Right lobe of liver (tissue), 4 donors: ENCODE measurements around a stretch of chr20.

- PRO-cap, 4 experiments = no peak in any of the 4 experiments
- RAMPAGE, long total RNA, 2 experiments = no peak in any of the 2 experiments
Measured at GRCh38 chr20:38931361-38931777, 5.2 kb downstream of the FAM83D start.

DNA sequence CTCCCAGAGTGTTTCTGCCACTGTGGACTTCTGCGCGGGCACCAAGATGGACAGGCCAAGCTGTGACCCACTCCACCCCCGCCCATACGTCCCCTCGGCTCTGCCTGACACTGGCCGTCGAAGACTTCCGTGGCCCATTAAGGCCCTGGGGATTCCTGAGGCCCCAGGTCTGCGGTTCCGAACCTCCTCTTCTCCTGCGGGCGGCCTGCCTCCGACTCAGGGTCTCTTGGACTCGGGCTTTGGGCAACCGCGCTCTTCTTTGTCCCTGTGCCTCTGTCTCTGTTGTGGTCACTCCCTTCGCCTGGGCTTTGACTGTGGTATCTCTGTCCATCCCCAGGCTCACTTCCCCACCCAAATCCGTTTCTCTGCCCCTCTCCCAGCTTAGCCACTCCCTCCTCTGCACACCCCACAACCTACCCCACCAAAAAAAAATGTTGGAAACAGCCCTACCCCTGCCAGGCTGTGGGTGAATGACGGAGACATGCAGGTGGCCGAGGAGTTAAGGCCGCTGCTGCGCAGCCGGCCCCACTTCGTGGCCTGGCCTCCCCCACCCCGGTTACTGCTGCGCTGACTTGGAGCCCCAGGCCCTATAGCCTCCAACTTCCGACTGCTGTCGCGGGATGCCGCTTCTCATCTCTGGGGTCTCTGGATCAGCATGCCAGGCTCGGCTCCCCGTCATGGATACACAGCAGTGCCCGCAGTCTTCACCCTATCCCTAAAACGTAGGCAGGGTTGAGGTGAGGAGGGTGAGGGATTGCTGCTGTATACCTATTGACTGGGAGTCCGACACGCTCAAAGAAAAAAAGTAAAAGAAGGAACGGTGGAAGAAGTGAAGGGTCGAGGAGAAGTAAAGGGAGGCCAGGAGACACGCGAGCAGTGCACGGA is 2.6 kb upstream of the MAFB start:
- PRO-cap, 4 experiments = peak in 1 of 4 experiments; most common minus-strand start position 275 of the sequence (in 1)
- RAMPAGE, long total RNA, 2 experiments = no peak in any of the 2 experiments

DNA sequence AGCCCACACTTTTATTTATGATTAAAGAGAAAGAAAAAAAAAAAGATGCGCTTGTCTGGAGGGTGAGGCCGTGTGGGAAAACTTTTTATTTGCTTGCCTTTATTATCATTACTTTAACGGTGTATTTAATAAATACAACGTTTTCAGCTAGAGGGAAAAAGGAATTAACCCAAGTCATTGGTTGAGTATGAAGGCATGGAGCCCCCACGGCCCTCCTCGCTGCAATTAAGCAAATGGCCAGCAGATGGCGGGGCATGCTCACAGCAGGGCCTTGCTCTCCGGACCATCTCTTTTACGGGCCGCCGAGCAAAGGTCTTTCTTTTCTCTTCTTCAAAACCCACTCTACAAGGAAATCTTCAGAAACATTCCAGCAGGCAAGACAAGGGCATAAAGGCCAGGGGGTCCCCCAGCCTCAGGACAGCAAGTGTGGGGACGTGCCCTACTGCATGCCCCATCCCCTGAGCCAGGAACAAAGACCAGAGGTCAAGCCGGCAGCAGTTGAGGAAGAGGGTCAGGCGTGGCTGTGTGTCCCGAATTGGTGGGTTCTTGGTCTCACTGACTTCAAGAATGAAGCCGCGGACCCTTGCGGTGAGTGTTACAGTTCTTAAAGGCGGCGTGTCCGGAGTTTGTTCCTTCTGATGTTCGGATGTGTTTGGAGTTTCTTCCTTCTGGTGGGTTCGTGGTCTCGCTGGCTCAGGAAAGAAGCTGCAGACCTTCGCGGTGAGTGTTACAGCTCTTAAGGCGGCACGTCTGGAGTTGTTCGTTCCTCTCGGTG is 59.8 kb upstream of the TOP1 start:
- PRO-cap, 4 experiments = peak in 1 of 4 experiments; most common plus-strand start position 497 of the sequence (in 1)
- RAMPAGE, long total RNA, 2 experiments = no peak in any of the 2 experiments

DNA sequence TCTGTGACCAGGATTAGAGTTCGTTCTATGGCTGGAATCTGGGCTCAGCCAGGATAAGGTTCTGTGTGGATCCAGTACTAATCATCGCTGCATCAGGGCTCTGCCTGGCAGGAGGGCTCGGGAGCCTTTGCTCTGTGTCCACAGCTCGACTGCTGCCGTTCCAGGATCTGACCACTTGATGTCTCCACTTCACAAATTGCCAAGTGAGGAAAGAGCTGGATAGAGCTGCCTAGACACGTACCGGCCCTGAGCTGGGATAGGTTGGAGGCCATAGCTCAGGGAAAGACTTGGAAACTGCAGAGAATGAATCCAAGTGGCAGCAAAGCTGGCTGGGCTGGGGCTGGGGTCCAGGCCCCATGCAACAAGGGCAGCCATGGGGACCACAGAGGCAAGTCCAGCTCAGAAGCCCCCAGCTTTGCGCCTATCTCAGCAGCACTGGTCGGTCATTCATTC is 38.1 kb upstream of the TOP1 start:
- PRO-cap, 4 experiments = no peak in any of the 4 experiments
- RAMPAGE, long total RNA, 2 experiments = no peak in any of the 2 experiments

- PRO-cap, 4 experiments = peak in 4 of 4 experiments; most common plus-strand start chr20:41005707 (in 2); most common minus-strand start chr20:41005474 (in 4)
- RAMPAGE, long total RNA, 2 experiments = no peak in any of the 2 experiments
Measured at GRCh38 chr20:41005128-41005859, 23.3 kb upstream of the TOP1 start.

GRCh38 chr20:41006720-41007166 is 21.9 kb upstream of the TOP1 start:
- PRO-cap, 4 experiments = no peak in any of the 4 experiments
- RAMPAGE, long total RNA, 2 experiments = no peak in any of the 2 experiments

DNA sequence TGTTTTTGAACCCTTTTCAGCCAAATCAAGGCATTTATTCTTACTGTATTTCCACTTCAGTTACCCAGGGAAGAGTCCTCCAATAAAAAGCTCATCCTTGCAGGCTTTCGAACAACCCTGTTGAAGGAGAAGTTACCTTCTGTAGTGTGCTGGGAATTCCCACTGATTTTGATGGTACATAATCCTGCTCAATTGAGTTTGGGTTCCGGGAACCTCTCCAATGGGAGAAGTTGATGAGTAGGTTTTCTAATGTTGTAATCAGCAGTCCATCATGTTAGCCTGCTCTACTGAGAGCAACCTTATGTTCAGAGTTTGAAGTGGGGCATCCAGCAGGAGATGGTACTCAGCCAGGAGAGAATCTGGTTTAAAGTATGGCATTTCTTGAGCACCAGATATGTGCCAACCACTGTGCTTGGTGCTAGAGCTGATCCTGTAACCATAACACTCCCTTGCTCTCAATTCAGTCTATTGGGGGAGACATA is 1.9 kb downstream of the TOP1 start:
- PRO-cap, 4 experiments = peak in 1 of 4 experiments; most common minus-strand start position 164 of the sequence (in 1)
- RAMPAGE, long total RNA, 2 experiments = no peak in any of the 2 experiments

GRCh38 chr20:41030983-41031432 is 2.4 kb downstream of the TOP1 start:
- PRO-cap, 4 experiments = no peak in any of the 4 experiments
- RAMPAGE, long total RNA, 2 experiments = no peak in any of the 2 experiments

DNA sequence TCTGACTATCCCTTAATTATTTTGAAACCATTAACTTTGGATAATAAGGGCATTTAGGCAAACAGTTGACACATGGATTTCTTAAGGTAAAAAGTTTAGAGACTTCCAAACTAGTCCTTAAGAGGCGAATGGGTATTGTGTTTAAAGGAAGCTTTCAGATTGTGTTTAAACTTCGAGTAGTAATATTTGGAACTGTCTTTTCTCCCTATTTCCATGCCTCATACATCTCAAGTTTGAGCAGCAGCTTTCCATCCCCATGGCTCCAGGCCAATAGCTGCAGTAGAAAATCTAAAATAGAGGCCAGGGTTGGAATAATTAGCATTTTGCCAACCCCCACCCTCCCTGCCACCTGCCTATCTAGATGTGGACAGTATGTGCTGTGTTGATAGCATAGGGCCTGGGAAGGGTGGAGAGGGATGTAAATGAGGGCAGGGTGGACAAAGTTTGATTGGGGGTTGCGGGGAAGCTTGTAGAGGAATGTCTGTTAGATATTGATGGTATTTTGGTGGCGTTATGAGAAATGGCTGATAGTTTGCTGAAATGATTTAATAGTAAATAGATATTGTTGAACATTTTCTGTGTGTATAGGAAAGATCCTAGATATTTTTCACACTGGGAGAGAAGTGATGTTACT is 5.6 kb downstream of the TOP1 start:
- PRO-cap, 4 experiments = no peak in any of the 4 experiments
- RAMPAGE, long total RNA, 2 experiments = no peak in any of the 2 experiments

- PRO-cap, 4 experiments = peak in 1 of 4 experiments; most common plus-strand start chr20:41095527 (in 1)
- RAMPAGE, long total RNA, 2 experiments = no peak in any of the 2 experiments
Measured at GRCh38 chr20:41095220-41096090, 41.9 kb upstream of the PLCG1 start.

- PRO-cap, 4 experiments = no peak in any of the 4 experiments
- RAMPAGE, long total RNA, 2 experiments = no peak in any of the 2 experiments
Measured at GRCh38 chr20:41183169-41184012, 46.0 kb downstream of the PLCG1 start.

DNA sequence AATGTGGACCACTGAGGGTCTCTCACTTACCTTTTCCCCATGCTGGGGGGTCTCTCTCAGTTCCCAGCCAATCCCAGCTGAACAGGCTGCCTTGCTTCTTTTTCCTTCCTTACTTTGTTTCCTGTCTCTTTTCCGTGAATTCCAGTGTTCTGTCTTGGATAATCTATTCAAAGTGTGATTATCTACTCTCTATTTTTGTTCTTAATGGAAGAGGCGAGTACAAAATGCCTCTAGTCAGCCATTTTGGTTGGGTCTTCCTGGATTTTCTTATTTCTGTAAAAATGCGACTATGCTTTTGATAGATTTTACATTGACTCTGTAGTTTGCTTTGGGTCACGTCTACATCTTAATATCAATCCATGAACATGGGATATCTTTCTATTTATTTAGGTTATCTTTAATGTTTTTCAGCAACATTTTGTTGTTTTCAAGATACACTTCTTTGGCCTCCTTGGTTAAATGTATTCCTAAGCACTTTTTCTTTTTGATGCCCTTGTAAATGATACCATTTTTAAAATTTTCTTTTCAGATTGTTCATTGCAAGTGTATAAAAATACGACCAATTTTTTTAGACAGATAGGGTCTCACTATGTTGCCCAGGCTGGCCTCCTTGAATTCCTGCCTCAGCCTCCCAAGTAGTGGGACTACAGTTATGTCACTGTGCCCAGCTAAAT is 55.7 kb downstream of the PLCG1 start:
- PRO-cap, 4 experiments = no peak in any of the 4 experiments
- RAMPAGE, long total RNA, 2 experiments = no peak in any of the 2 experiments

DNA sequence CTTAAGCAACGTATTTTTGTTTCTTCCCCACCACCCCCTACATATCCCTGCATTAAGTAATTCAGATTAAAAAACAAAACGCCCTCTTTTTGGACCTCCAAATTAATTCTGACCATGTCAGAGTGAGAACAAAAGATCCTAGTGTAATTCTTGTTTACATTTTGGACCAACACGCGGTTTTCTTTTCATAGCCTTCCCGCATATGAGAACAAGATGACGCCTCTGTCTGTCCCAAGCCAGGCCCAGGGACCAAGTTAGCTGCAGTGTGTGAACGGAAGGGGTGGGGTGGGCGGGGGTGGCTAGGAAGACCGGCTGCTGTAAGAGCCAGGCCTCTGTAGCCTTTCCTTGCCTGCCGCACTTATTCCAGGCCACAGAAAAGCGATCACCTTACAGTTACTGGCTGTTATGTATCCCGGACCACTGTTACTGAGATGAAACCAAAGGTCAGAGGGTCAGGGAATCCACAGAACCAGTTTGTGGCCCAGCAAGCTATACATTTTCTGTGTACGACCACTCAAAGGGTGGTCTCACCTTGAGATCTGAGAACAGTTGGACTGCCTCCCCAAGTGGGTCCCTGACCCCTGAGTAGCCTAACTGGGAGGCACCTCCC is 68.0 kb downstream of the PLCG1 start:
- PRO-cap, 4 experiments = no peak in any of the 4 experiments
- RAMPAGE, long total RNA, 2 experiments = no peak in any of the 2 experiments

DNA sequence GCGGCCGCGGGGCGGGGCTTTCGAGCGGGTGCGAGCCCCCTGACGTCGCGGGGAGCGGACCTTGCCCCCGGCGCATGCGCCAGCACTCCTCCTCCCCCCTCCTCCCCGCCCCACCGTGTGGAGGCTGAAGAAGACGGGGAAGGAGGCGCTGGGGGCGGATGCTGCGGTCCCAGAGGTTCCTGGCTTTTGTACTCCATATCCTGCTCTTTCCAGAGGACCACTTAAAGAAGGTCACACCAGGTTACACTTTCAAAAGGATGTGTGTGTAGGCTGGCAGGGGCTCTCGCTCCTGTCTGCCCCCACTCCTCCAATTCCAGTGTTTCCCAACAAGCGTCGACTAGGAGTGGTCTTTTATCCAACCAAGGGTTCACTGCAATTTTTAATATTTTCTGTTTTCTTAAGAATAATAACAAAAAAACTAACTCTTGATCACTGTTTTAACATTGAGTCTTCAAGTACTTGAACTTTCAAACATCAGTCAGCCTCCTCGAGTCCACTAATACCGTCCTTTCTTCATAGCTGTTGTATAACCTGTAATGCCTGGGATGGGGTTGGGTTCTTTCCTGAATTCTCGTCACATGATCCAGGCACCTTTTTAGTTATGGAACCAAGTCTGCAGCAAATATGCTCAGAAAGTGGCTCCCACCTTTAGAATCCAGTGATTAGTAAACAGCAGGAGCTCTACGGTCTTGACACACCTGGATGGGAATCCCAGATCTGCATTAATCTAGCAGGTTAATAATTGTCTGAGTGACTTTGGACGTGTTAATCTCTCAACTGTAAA is 475 bp upstream of the ZHX3 start:
- PRO-cap, 4 experiments = peak in 4 of 4 experiments; most common plus-strand start position 118 of the sequence (in 4); most common minus-strand start position 501 of the sequence (in 4)
- RAMPAGE, long total RNA, 2 experiments = no peak in any of the 2 experiments

DNA sequence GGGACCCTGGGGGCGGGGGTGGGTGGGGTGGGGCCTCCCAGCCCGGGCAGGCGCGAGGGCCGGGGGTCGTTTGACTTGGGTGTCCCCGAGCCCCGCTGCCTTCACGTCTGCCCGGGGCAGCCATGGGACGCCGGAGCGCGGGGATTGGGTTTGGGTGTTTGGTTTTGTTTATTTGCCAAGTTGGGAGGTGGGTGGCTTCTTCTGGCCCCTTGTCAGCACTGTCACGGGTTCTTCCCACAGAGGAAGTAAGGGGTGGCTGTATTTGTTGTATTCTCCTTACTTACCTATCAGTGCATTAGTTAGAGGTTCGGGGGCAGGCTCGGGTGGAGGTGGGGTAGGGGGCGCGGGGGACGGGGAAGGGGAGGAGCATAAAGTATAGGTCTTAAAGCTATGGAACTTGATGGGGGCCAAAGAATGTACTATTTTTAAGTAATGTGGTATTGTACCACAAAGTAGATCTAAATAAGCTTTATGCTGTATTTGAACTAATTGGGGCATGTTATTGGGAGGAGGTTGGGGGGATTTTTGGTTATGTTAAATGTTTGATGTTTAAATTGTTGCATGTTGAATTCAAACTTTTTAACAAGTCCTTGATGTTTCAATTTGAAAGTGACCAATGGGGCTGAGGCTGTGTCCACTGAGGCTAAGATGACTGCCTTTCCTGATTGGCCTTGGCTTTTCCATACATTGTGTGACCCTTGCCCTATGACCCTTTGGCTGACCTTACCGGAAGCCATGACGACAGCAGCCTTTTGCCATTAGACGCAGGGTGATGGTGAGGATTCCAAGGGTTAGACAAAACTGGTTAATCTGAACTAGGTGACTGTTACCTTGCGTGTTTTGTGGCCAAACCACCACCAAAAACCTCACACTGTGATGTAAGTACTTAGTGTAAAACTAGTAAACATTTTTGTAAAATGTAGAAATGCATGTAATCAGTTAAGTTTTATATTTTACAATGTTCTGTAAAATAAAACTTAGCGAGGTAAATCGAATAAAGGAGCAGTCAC is 1.2 kb downstream of the SRSF6 start:
- PRO-cap, 4 experiments = peak in 1 of 4 experiments; most common minus-strand start position 654 of the sequence (in 1)
- RAMPAGE, long total RNA, 2 experiments = no peak in any of the 2 experiments

- PRO-cap, 4 experiments = no peak in any of the 4 experiments
- RAMPAGE, long total RNA, 2 experiments = no peak in any of the 2 experiments
Measured at GRCh38 chr20:43542094-43542492, 16.7 kb upstream of the SGK2 start.

DNA sequence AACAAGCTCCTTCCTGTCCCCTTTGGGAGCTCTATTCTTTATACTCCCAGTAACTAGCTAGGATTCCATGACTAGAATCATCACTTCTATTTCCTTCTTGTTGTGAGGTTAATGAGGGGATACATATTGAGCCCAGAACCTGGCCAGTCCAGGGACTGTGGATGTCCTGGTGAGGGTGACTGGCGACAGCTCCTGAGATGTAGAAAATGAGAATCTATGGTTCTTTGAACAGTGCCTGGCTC is 21.9 kb upstream of the TOX2 start:
- PRO-cap, 4 experiments = peak in 1 of 4 experiments; most common plus-strand start position 172 of the sequence (in 1)
- RAMPAGE, long total RNA, 2 experiments = no peak in any of the 2 experiments

DNA sequence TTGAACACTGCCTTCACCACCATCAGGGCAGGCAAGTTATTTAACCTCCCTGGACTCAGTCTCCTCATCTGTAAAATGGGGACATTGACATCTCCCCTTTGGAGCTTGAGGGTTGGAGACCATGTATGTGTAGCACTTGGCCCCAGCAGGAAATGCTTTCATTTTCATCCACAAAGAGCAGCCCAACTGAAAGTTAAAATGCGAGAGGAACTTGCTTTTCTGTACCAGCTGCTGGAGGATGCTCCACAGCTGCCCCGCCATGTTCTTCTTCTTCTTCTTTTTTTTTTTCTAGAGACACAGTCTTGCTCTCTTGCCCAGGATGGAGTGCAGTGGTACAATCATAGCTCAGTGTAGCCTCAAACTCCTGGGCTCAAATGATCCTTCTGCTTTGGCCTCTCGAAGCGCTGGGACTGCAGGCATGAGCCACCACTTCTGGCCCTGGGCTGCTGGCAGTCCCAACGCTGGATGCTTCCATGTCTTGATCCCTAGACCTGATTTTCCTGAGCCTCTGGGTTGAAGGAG is 6.8 kb downstream of the TOX2 start:
- PRO-cap, 4 experiments = no peak in any of the 4 experiments
- RAMPAGE, long total RNA, 2 experiments = no peak in any of the 2 experiments

GRCh38 chr20:44054835-44055590 is 132.0 kb downstream of the JPH2 start:
- PRO-cap, 4 experiments = no peak in any of the 4 experiments
- RAMPAGE, long total RNA, 2 experiments = no peak in any of the 2 experiments

DNA sequence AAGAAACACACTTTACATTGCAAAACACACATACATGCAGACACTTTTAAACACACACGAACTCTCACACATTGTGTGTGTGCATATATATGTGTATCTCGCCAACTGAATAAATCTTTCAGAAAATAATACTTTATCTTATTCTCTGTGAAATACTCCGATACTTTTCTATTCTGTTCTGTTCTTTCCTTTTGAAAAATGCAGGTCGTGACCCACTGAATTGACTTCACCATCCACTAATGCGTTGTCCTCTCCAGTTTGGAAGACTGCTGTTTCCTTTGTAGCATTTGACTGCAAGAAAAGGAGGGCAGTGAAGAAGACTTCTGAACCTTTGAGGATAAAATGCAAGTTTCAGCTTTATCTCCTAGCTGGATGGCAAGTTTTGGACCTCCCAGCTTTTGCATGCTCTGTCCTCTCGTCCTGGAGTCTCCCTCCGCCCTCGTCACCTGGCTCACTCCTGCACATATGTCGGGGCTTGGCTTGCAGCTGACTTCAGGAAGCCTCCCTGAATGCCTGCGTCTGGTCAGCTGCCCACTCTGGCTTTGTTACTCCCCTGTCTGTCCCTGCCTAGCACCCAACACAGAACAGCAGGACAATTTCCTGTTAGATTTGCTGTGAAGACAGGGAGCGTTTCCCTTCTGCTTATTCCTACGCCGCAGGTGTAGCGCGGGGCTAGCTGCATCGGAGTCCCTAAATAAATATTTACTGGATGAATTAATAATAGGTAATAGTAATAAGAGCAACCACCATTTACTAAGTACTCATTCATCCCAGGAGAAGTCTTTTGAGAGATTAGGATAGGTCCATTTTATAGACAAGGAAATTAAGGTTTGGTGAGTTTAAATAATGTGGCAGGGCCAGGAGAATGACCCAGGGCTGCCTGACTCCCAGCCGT is 5.5 kb downstream of the JPH2 start:
- PRO-cap, 4 experiments = no peak in any of the 4 experiments
- RAMPAGE, long total RNA, 2 experiments = no peak in any of the 2 experiments